Skeletal muscle satellite cell (primary cell): ENCODE measurements around a stretch of chr6.

- CAGE, long polyA plus RNA: no peak
Observed at GRCh38 chr6:25035190-25035778, 99.5 kb upstream of the RIPOR2 start.

DNA sequence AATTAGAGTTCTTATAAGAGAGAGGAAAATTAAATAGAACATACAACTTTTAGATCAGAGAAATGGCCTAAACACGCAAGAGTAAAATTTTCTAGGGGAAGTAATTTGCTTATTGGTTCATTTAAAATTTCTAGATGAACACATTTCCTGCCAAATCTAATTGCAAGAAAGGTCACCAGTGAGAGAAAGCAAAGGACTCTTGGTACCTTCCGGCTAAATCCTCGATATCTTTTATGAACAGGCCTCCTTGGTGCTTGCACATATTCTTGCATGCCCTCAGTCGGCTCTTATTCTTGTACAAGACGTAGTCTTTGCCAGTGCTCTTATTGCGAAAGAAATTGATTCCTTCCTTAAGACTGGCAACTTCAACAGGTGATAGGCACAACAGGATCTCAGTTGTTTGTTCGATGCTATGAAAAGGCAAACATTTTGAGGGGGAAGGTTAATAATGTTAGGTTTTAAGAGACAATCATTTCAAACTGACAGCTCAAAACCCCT, 141.7 kb upstream of the CARMIL1 start:
- CAGE, long polyA plus RNA: no peak

DNA sequence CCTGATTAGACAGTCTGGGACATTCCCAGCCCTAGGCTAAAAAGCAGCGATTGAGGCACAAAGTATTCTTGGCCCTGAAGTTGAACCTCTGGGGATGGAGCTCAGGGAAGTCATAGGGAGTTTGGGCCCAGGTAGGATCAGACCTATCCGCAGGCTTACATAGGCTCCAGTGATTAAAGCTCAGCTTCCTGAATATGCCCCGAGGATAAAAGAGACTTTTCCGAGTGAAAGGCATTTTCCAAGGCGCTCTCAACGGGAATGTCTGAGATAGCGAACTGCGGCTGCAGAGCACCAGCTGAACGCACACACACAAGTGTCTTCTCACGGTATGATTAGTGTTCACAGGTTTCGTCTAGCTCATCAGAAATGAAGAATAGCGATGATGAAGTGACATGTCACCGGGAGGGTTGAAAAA, 717 bp upstream of the CARMIL1 start:
- CAGE, long polyA plus RNA: no peak

GRCh38 chr6:25404613-25405148, 125.5 kb downstream of the CARMIL1 start:
- CAGE, long polyA plus RNA: no peak

GRCh38 chr6:25779805-25780921, 25.6 kb downstream of the SLC17A4 start:
- CAGE, long polyA plus RNA: no peak

DNA sequence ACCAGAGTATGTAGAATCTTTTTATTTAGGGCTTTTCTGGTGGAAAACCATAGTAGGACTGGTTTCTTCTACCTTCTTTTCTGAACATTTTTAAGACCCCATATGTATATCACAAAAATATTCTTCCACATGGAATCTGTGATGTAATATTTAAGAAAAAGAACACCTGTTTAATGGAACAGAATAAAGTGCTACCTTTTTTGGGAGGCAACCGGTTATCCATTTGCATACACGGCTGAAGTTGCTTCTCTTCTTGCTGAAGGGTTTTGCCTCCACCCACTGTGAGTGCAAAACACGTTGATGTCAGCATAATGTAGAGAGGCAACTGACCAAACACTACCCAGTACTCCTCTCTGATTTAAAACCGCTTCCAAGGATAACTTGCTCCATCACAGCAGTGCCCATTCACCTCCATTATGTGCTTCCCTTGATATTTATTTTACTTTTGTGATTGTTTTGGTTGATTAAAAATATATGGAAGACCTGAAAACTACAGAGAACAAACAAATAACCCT, 1.5 kb downstream of the SLC17A1 start:
- CAGE, long polyA plus RNA: no peak

- CAGE, long polyA plus RNA: no peak
Observed at GRCh38 chr6:25881910-25882659, 8.0 kb upstream of the SLC17A3 start.

- CAGE, long polyA plus RNA: no peak
Observed at GRCh38 chr6:25962945-25964081, 711 bp downstream of the TRIM38 start.

GRCh38 chr6:25987296-25988399, 25.0 kb downstream of the TRIM38 start:
- CAGE, long polyA plus RNA: no peak

DNA sequence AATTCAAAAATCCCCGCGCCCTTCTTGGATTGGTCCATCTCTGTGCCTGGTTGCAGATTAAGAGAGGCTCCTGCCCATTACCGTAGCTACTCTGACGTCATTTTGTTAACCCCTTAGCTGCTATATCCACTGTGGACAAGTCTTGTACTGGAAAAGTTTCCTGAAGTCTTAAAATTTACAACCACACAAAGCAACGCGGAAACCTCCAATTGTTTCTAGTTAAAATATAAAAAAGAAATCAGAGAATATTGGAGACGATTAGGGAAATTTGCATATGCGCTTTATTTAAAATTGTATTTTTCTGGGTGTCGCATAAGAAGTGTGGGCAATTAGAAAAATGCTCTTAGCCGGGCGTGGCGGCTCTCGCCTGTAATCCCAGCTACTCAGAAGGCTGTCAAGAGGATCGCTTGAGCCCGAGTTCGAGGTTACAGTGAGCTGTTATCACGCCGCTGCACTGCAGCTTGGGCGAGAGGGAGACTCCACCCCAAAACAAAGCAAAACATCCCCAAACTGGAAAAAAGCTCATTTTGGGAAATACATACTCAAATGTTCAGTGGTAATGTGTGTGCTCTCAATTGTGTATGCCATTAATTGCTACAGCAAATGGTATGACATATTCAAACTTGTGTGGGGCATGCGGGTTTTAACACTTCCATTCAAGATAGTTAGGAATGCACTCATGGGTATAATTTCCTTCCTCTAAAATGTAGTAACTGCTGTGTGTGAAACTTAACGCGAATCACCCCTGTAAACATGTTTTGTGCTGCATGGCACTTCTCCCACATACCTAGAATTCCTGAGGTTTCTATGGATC, 471 bp upstream of the H3C2 start:
- CAGE, long polyA plus RNA: no peak

DNA sequence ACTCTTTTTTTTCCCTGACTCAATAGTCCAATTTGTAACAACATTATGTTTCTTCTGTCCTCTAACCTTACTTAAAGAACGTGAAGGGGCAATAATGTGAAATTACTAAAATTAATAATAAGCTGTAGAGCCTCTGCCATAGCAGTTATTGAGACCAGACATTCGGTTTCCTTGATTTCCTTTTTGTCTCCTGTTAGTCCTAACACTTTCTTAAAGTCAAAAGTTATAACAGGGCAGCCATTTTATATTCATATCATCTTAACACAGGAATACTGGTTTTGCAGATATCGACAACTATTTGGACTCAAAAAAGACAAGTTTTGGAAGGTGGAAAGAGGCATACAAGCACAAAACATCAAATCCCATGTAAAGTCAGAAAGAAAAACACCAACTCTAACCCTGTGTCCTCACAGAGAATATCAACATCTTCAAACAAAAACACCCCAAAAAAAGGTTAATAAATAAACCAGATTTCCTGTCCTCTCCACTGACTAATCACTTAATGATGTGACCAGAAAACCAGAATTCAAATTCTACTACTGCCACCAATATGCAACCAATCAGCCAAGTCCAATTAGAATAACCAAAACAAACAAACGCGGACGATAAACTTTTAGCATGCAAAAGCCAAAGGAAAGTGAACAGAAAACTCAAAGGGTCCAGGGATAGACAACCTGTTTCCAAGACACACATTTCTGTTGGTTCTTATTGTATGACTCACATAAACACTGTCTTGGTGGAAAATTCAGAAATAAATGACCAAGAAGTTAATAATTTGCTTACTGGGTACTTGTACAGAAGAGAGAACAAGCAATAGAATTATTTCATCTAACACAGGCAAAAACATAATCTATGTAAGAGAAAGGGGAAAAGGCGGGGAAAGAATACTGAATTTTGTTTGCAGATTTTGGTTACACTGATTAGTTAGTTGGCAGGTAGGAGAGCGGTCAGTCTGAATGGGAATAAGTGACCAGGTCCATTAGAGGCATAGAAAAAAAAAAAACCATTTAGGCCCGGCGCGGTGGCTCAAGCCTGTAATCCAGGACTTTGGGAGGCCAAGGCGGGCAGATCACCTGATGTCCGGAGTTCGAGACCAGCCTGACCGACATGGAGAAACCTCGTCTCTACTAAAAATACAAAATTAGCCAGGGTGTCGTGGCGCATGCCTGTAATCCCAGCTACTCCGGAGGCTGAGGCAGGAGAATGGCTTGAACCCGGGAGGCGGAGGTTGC, 2.5 kb downstream of the H2BC4 start:
- CAGE, long polyA plus RNA: no peak

- CAGE, long polyA plus RNA: no peak
Observed at GRCh38 chr6:26170186-26170570, 12.3 kb downstream of the H2BC5 start.

DNA sequence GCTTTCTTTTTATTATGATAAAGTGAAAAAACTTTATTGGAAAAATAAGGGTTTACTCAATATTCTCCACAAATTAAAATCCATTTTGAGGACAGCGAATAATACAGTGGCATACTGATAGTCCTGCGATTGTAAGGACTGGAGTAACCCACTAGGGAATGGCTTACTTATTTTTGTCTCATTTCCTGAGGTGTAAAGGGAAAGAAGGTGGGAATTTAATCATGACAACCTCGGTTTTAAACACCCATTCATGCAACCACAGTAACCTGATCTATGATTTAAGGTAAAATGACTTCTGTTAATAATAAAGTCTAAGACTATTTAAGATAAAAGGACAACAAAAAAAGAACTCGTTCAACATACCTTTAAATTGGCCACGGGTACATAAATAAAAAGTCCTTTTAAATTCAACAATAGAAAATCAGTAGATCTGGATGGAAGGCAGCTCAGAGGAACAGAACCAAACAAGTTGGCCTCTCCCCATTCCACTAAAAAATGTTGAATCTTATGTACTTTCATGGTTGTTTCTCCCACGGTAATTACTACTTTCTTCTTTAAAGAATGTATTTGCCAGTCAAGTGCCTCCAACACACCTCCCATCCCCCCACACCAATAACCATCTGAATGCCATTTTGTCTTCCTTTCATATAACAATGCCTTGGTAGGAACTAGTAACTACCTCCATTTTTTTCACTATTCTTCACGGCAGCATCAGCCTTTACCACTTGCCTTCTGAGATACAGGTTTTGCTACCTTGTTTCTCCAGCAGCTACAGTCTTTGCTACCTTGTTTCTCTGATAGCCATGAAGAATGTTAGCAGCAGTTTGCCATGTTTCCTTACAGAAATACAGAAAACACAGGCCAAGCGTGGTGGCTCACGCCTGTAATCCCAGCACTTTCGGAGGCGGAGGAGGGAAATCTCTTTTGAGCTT, 1.2 kb downstream of the H4C4 start:
- CAGE, long polyA plus RNA: no peak

- CAGE, long polyA plus RNA: no peak
Observed at GRCh38 chr6:26197377-26198099, 452 bp upstream of the H3C4 start.

GRCh38 chr6:26200379-26200748, 1.0 kb downstream of the H2BC7 start:
- CAGE, long polyA plus RNA: no peak

GRCh38 chr6:26205183-26205898, 931 bp downstream of the H4C5 start:
- CAGE, long polyA plus RNA: no peak

GRCh38 chr6:26206926-26207671, 2.7 kb downstream of the H4C5 start:
- CAGE, long polyA plus RNA: no peak

- CAGE, long polyA plus RNA: no peak
Observed at GRCh38 chr6:26215031-26215201, 1.6 kb downstream of the H2BC8 start.

GRCh38 chr6:26218824-26219365, 2.2 kb downstream of the H2AC8 start:
- CAGE, long polyA plus RNA: no peak

DNA sequence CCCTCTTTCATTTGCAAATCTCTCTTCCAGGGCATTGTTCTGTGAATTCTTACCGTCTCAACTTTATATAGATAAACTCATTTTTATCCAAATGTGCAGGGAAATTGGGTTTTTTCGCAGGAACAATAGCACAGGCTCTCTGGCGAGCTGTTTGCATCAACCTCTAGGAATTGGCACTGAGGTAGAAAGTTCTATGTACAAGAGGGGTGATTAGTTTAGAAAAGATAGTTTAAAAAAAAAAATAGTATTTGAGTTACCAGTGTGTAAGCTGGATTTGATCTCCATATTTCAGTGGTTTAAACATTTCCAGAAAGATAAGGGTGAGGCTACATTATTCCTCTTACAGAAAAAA, 517 bp upstream of the H1-3 start:
- CAGE, long polyA plus RNA: no peak